Trachea (tissue), 1 donor: ENCODE data around the genes WDR82 and TKT.

- PRO-cap, result unidirectional peak, minus-strand start at chr3:52278371; bidirectional peak, plus-strand start at chr3:52278758, minus-strand start at chr3:52278627
These were observed at the start of gene WDR82 for GRCh38 chr3:52278025-52279137. TSS of gene WDR82 (minus strand) at chr3:52278649.

GRCh38 chr3:52281767-52282529 lies 3.5 kb upstream of the WDR82 start:
- PRO-cap, result bidirectional peak, plus-strand start at chr3:52282201, minus-strand start at chr3:52282024

GRCh38 chr3:52563251-52563852 lies 26.9 kb downstream of the UQCC5 start:
- PRO-cap, result no peak

- PRO-cap, result no peak
These were observed 41.1 kb upstream of the GNL3 start for GRCh38 chr3:52644625-52645289.

- PRO-cap, result no peak
These were observed 1.1 kb upstream of the GNL3 start for GRCh38 chr3:52684771-52685105.

DNA sequence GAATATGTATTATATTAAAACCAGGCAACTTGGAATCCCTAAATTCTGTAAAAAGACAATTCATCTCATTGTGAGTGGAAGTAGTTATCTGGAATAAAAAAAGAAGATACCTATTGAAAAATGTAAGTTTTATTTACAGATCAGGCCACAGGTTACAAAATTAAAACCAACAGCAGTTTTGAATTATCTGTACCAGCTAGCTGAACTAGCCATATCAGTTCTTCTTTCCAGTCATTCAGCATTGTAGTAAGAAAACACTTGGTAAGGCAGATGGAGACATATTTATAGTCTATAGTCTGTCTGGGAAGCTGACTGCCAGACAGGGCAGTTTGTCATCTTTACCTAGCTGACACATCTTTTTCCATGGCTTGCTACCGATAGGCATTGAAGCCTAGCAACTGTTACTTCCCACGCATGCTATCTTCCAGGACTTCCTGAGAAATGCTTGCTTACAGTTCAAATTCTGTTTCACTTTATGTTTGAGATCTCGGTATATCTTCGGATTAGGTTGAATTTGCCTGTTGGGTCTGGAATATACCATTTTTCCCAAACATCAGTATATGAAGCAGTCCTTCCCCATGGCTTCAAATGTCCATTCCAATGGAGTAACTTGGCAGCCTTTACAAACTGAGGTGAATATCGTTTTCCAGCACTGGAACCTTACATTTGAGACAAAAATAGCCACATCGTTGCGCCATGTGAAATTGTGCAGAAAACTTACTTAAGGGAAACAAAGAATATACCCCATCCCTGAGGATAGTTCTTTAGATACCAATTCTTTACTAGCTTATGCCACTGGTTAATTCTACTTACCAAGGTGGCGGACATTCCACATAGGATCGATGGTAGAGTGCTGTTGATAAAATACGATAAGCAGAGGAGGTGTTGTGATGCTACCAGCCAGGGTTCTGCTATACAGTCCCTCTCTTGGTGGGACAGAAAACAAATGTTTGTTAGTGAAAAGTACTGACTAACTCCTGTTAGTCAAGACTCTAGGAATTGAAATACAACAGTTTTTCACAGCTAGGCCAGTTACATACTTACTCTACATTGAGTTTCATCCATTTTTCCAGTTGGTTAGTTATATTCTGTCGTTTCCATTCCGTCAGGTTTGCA lies 8.9 kb downstream of the GNL3 start:
- PRO-cap, result no peak

DNA sequence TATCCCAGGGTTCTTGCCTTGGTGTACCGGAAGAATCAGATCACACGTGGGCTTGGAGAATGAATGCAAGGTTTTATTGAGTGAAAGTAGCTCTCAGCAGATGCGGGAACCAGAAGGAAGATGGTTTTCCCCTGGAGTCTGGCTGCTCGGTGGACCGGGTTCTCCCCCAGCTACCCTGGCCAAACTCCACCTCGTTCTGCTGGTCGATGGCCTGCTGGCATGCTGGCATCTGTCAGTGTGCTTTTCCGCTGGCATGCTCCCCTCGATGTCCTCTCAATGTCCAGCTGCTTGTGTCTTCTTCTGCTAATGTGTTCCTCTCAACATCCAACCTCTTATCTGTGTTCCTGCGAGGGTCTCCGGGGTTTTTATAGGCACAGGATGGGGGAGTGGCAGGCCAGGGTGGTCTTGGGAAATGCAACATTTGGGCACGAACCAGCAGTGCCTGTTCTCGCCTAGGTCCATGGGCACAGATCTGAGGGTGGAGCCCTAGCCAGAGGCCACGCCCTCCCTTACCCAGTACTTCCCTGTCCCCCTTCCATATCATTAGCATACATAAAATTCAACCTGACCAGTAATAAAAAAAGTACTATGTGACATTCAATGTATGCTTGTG lies 6.7 kb downstream of the SPCS1 start:
- PRO-cap, result no peak

DNA sequence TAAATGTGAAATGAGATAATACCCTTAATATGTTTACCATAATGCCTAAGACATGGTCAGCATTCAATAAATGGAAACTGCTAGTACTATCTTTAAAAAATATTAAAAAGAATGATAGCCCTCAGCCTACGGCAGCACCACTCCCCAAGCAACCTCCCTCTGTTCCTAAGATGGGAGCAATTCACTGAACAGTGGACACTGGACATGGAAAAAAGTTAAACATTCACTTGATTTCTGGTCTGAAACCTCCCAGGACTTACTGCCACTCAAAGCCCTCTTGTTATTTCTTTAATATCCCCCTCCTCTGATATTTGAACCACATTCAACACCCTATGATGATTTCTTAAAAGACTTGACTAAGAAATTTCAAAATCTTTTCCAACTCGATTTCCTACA lies 27.0 kb downstream of the NEK4 start:
- PRO-cap, result no peak

- PRO-cap, result no peak
These were observed 16.4 kb downstream of the ITIH3 start for GRCh38 chr3:52810896-52811433.

DNA sequence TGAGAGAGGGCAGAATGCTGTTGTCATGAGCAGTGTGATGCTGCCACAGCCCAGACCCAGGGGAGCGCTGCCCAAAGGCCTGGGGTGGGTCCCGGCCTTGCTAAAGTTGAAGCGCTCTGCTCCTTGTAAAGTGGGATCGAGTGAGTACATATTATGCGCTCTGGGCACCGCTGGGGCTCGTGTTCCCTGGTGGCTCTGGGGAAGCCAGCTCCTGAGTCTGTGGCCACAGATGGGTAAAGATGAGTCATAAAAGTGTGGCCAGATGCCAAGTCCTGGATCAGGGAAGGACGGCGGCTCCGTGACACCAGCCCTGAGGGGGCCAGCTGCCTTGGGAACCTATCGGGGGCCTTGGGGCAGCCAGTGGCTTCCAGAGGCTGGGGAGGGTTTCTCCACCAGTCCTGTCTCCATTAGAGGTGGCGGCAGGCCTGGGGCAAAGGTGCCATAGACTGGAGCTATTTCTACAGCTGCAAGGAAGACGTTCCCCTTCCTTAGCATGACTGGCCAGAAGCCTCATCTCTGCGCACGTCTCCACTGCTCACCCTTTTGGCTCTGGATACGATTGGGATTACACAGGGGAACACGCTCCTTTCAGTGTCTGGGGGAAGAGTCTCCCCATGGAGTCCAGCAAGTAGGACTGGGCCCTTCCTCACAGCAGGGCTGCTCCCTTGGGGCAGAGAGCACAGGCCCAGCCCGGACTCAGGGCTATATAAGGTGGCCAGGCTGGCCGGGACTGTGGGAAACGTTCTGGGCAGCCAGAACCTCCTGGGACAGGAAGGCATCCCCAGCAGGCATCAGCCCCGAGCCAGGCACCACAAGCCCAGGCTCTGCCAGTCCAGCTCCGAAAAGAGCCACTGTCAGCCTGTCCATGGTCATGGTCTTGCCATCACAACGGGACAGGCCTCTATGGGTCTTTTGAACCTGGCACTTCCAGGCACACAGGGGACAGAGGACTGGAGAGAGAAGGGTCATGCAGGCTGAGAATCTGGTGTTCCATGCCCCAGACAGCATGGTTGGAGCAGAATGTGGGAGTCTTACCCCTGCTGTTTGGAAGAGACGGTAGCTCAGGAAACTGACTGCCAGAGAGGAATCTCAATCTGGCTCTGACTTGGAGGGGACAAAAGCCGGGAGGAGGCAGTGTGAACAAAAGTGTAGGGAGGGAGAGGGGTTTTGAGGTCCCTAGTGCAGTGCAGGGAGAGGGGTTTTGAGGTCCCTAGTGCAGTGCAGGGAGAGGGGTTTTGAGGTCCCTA lies 1.4 kb upstream of the ITIH4 start:
- PRO-cap, result no peak

DNA sequence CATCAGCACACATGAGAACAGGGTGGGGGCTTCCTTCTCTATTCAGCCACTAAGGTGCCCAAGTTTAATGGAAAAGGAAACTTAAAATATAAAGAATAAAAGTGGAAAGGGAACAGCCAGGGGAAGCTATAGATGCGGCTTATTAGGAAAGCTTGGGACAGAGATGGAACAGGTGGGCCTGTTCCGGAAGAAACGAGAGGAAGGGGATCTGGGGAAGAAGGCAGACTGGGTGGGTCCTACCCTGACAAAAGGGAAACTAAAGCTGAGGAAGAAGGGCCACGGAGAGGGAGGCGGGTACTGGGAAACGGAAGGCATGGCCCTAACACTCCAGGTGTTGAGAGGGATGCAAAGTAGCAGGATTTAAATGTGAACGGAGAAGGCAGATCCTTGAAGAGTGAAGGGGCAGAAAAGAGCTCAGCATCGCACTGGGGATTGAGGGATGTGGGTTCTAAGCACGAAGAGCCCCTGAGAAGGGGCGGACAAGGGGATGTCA lies 825 bp downstream of the STIMATE start:
- PRO-cap, result no peak

DNA sequence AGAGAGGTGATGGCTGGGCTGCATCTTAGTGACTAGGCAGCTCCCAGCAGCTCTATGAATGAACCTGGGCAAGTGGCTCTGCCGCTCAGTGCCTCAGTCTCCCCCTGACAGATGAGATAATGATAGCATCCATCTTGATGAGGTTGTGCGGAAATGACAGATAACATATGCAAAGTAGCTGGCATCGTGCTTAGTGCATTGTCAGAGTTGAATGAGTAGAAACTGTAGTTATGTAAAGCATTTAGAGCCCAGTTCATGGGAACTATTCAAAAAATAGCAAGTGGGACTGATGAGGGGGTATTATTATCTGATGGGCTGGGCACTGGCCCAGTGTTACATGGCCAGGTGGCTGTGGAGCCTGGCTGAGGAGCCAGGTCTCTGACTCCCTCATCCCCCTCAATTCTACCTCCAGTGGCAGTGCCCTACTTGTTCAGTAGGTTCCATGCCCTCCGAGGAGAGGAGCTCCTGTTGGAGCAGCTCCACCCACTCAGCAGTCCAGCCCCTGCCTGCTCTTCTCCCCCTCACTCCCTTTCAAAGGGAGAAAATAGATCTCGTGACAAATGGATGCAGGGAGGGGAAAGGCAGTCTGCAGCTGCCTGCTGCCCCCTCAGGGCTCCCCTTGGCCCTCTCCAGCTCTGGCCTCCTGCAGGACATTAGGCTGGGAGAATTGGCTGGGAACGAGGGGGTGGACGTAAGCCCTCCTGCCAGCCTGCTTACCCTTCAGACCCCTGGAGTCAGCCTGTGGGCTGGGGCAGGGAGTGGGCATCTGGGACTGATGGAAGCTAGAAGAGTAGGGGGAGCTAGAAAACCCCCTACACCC lies 6.7 kb downstream of the PRKCD start:
- PRO-cap, result no peak

- PRO-cap, result no peak
These were observed 7.4 kb downstream of the PRKCD start for GRCh38 chr3:53168269-53168957.

- PRO-cap, result no peak
These were observed 8.2 kb downstream of the PRKCD start for GRCh38 chr3:53168958-53169778.

GRCh38 chr3:53185538-53186155 lies 24.6 kb downstream of the PRKCD start:
- PRO-cap, result no peak

DNA sequence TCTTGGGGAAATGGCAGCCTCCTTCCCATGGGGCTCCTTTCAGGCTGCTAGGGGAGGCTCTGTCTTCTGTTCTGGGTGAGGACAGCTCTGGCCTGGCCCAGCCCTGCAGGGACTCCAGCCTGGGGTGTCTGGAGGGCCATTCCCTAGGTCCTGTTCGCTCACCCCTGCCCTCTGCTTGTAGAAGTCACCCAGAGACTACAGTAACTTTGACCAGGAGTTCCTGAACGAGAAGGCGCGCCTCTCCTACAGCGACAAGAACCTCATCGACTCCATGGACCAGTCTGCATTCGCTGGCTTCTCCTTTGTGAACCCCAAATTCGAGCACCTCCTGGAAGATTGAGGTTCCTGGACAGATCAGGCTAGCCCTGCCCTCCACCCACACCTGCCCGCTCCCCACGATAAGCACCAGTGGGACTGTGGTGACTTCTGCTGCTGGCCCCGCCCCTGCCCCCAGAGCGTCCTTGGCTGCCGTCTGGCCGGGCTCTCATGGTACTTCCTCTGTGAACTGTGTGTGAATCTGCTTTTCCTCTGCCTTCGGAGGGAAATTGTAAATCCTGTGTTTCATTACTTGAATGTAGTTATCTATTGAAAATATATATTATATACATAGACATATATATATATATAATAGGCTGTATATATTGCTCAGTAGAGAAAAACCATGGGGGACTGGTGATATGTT lies 31.1 kb downstream of the PRKCD start:
- PRO-cap, result no peak

DNA sequence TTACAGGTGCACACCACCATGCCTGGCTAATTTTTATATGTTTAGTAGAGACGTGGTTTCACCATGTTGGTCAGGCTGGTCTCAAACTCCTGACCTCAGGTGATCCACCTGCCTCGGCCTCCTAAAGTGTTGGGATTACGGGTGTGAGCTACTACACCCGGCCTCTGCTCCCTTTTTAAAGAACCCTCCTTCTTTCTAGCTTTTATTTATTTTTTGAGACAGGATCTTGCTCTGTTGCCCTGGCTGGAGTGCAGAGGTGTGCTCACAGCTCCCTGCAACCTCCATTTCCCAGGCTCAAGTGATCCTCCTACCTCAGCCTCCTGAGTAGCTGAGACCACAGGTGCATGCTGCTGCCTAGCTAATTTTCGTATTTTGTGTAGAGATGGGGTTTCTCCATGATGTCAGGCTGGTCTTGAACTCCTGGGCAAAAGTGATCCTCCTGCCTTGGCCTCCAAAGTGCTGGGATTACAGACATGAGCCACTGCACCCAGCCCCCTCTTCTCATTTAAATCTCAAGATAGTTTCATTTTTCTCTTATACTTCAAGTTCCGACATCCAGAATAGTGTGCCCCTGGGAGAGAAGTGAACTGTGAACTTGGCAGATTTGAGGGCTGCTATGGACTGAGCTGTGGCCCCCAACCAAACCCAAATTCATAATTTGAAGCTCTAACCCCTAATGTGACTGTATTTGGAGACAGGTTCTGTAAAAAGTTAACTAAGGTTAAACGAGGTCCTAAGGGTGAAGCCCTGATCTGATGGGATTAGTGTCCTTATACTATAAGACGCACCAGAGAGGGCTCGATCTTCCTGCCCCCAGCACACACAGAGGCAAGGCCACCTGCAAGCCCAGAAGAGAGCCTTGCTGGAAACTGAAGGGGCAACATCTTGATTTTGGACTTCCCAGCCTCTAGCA lies 34.3 kb downstream of the TKT start:
- PRO-cap, result no peak

GRCh38 chr3:53223586-53224453 lies 32.0 kb downstream of the TKT start:
- PRO-cap, result no peak

DNA sequence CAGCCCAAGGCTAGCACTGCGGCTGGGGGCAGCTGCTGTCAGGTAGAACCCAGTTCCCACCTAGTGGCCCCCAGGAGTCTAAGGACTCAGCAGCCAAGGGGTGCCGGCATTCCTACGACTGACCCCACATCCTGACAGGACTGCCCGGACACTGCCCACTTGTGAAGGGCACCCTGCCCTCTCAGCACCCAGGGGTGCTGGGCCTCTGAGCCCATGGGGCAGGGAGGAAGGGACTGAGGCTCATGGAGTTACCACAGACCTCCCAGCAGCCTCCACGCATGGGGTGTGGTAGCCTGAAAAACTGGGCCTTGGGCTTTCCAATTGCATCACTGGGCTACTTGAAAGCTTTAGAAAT lies 13.3 kb downstream of the TKT start:
- PRO-cap, result no peak

GRCh38 chr3:53255379-53256401 lies at the start of gene TKT:
TSS of gene TKT (minus strand) at chr3:53256022.
- PRO-cap, result unidirectional peak, minus-strand start at chr3:53256016